Measurements from ENCODE around the genes DNAJC21, UGT3A2, LMBRD2 and SLC1A3.

- RRBS, result no CpG with 5 or more reads among the region's 4 CpGs
These were observed 1.1 kb downstream of the RAI14 start for GRCh38 chr5:34657382-34657515.

GRCh38 chr5:34868893-34869706 lies 30.1 kb downstream of the TTC23L start:
- RRBS, result no CpG with 5 or more reads among the region's 3 CpGs

DNA sequence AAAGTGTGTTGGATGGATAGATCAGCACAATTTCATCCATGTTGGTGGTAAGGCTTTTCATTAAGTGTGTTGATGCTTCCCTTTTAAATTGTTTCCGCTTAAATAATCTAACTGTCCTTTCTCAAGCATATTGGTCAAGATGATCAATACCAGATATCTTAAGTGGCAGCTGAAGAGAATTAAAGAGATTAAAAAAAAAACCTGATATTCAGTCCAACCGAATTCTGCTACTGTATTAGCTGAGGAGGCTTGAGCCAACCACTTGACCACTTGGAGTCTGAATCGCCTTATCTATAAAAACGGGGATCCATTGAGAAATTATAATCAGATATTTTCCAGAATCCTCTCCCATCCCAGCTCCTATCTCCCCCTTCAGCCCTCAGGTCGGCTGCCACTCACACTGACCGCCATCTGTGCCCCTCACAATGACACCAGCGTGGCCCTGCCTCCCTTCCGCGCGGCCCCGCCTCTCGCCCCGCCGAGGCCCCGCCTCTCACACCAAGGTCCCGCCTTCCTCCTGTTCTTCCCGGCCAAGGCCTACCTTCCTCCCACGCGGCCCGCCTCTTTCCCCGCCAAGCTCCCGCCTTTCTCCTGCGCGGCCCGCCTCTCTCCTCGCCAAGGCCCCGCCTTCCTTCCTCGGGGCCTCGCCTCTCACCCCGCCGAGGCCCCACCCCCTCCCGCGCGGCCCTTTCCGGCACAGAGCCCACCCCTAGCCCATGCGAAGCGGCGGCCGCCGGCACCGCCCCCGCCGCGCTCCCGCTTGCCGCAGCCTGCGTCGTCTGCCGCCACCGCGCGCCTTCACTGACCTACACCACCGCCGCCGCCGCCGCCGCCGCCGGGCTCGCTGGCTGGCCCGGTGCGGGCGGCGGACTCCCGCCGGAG lies at the start of gene DNAJC21:
DNAJC21 (plus strand) TSS at position 717 of the 882 bp plus-strand sequence.
- RRBS, result 2% methylated on average over 13 of the region's 67 CpGs

DNA sequence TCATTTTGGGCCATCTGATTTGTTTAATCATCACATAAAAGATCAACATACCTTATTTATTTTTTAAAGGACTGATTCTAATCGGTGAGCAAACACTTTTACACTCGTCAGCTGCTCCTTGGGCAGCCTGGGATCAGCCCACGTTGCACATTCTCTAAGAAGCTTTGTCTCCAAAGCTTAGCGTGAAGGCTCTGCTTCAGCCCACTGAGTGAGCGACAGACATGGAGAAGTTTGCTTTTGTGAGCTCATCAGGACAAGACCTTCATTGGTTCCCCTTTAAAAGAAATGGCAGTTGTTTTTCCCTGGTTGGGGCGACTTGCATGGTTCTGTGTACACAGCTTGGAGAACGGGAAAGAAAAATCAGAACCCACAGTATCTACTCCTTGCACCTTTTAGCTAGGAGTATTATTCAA lies 42.0 kb downstream of the PRLR start:
- RRBS, result no CpG with 5 or more reads among the region's 7 CpGs

- RRBS, result no CpG with 5 or more reads among the region's 5 CpGs
These were observed 52.7 kb upstream of the IL7R start for GRCh38 chr5:35803920-35804526.

- RRBS, result no CpG with 5 or more reads among the region's 1 CpG
These were observed 39.5 kb upstream of the IL7R start for GRCh38 chr5:35817164-35817557.

- RRBS, result no CpG with 5 or more reads among the region's 6 CpGs
These were observed 19.7 kb downstream of the IL7R start for GRCh38 chr5:35876152-35876957.

DNA sequence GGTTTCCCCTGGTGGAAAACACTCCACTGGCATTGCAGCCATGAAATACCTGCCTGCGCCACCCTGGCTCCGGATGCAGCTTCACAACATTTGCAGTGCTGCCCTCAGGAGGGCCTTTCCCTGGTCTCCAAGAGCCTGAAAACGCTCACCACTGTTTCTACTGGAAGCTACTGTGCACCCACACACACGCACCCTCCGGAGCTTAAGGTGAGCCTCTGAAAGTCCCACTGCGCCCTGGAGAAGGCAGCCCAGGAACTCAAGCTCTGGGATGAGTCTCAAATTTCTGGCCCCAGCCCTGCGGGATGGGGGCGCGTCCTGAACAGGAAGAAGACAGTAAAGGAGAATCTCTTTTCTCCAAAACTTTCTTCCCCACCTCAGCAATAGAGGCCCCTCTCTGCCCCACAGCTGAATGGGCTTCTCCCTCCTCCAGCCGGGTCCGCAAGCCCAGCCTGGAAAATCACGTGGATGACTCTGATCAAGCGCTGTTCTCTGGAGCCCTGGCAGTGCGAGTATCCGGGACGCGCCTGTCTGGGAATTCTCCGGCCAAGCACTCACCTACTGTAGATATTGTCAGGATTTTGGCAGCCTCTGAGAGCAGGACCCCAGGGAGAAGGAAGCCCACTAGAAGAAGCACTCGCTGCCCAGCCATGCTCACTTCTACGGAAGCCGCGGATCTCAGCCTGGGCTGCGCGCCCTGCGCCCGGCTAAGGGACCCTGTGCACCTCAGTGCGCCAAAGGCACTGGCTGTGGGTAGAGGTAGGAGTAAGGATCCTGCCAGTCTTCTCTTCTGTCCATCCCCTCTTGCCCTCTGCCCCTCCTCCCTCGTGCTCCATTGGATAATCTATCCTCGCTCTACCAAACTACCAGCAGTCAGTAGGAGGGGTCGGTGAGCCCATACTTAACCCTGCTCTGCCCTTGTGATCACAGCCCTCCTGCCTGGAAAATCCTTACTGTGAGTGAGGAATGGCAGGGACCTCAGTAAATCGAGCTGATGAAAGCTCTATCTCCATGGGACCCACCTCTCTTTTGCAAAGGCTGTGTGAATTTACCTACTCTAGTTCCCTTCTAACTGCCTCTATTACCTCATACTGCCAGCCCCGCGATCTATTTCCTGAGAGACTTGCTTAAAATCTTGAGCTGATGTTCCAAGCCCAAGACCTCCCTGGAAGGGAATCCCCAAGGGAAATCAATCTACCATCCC lies at the start of gene UGT3A2:
UGT3A2 (minus strand) TSS at position 742 of the 1,201 bp plus-strand sequence.
- RRBS, result 2% methylated on average over 6 of the region's 33 CpGs

- RRBS, result 1% methylated on average over 18 of the region's 92 CpGs
These were observed at the start of gene LMBRD2 for GRCh38 chr5:36151345-36152455. Gene LMBRD2 (minus strand): TSS chr5:36151887.

DNA sequence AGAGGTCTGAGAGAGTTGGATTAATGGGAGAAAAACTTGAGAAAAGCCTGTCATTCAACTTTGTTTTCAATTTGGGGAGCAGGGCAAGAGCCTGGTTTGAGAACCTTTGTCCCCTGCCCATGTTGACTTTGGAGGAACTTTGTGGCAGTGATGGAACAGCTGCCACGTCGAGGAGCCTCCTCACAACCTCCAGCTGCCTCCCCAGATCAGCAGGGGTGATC lies 8.7 kb downstream of the SKP2 start:
- RRBS, result no CpG with 5 or more reads among the region's 2 CpGs

DNA sequence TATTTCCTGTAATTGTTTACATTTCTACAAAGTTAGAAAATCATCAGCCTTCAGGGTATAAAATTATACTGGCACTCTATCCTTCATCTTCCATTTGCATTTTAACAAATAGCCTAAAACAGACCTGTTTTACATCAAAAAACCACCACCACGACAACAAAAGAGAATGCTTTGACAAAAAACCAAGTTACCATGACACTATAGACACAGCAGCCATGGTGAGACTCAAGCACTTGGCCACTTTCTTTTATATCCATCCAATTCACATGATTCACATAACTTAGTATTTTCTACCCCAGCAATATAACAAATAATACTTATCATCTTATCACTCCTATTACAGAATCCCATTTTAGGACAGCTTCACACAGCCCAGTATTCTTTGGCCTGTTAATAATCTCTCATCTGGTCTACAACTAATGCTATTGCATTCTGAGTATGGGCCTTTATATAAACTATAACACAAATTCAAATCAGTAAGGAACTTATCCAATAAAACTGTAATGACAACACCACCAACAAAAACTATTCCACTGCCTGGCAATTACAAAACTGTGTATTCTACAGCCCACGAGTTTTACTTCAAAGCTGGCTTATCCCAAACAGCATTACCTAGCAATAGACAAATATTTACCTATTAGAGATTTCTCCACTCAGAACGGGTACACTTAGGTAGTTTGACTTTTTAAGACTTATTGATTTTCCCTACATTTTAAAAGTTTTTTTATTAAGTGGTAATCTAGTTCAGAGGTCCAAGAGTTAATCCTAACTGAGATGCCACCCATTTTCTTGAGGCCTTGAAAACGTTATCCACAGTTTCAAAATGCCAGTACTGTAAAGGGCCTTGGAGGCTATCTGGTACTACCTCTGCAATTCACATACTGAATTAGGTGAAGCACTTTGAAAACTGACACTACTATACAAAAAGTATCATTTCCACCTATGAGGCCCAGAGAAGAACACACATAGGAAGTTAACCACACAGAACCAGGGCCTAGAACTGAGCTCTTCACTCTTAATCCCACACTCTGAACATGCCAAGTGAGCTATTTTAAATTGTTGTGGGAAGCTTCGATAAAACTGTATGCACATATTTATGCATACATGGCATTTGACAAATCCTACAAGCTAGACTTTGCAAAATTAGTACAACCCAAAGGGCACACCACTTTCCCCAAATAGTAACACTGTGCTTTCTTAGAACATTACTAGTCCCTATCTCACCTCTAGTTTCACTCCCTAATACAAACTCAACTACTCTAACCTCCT lies 2.4 kb downstream of the NADK2 start:
- RRBS, result no CpG with 5 or more reads among the region's 5 CpGs

- RRBS, result 81% methylated on average over 3 of the region's 6 CpGs
These were observed 84.6 kb upstream of the SLC1A3 start for GRCh38 chr5:36521824-36522192.

- RRBS, result no CpG with 5 or more reads among the region's 34 CpGs
These were observed at the start of gene SLC1A3 for GRCh38 chr5:36606259-36607518. Gene SLC1A3 (plus strand): TSS chr5:36606606.

DNA sequence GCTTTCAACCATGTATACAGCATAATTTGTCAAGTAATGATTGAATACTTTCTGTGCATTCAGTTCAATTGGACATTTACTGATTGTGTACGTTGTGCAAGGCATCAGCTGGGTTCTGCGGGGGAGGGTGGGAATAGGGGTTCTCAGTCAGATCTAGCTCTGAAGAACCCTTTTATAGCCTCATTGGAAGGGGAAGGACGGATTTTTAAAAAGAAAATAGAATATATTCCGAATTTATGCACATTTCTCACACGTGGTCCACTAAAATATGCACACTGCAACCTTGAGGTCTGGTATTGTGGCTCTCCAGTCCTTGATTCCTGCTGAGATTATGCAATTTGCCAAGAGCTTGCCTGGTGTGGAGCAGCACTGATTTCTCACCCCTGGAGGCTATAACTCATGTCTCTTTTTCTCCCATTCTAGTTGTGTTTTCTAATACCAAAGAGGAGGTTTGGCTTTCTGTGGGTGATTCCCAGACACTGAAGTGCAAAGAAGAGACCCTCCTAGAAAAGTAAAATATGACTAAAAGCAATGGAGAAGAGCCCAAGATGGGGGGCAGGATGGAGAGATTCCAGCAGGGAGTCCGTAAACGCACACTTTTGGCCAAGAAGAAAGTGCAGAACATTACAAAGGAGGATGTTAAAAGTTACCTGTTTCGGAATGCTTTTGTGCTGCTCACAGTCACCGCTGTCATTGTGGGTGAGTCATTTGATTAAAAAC lies 1.7 kb downstream of the SLC1A3 start:
- RRBS, result no CpG with 5 or more reads among the region's 9 CpGs

- RRBS, result no CpG with 5 or more reads among the region's 2 CpGs
These were observed 12.5 kb downstream of the SLC1A3 start for GRCh38 chr5:36618985-36619143.

DNA sequence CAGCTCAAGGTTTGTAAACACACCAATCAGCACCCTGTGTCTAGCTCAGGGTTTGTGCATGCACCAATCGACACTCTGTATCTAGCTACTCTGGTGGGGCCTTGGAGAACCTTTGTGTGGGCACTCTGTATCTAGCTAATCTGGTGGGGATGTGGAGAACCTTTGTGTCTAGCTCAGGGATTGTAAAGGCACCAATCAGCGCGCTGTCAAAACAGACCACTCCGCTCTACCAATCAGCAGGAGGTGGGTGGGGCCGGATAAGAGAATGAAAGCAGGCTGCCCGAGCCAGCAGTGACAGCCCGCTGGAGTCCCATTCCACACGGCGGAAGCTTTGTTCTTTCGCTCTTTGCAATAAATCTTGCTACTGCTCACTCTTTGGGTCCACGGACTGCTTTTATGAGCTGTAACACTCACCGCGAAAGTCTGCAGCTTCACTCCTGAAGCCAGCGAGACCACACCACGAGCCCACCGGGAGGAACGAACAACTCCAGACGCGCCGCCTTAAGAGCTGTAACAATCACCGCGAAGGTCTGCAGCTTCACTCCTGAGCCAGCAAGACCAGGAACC lies 93.4 kb upstream of the NIPBL start:
- RRBS, result no CpG with 5 or more reads among the region's 22 CpGs

GRCh38 chr5:37227196-37227858 lies 21.8 kb downstream of the CPLANE1 start:
- RRBS, result no CpG with 5 or more reads among the region's 6 CpGs

GRCh38 chr5:37425082-37425712 lies 46.1 kb downstream of the WDR70 start:
- RRBS, result no CpG with 5 or more reads among the region's 5 CpGs

DNA sequence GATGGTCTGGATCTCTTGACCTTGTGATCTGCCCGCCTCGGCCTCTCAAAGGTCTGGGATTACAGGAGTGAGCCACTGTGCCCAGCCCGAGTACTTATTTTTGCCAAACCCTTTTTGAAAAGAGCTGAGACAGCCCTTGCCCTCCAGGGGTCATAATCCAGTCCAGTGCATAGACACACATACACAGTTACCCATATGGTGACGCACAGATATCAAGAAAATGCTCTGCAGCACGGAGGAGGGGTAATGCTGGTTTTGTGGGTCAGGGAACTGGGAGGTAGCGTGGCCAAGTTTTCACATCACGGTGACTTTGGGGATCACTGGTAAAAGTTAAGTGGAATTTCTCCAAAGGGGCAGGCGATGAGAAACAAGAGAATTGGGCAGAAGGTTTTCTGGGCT lies 128.4 kb downstream of the EGFLAM start:
- RRBS, result no CpG with 5 or more reads among the region's 8 CpGs

DNA sequence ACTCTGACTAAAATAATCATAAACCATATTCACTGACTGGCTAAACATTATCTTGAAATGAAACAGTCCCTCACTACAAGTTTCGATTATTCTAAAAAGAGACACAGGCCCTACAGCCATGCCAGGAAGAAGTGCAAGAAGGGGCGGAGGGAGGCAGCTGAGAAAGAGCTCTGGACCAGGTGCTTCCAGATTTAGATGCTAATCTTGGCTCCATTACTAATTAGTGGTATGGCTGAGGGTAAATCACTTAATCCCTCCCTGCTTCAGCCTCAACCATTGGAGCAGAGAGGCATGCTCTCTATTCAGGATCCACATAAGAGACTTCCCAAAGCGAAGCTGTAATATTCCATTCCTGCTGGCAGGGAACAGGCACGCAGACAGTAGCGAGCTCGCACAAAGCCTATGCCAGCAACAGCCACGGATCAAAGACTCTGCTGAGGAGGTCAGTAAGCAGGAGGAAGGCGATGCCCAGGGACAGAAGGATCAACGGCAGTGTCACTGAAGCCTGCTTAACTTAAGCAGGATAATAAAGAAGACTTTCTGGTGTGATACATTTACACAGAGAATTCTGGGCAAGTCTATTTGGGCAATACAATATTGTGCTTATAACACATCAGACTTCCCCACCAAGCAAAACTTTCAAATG lies 24.2 kb downstream of the LIFR start:
- RRBS, result no CpG with 5 or more reads among the region's 9 CpGs

Measured in AG10803 (cell line).